Gallbladder (tissue), 1 donor: ENCODE results near the genes TMEM225 and PKNOX2.

- PRO-cap, result no peak
Observed at GRCh38 chr11:123885535-123885976, at the start of gene TMEM225. Gene TMEM225, minus strand, starts transcription at chr11:123885670.

- PRO-cap, result no peak
Observed at GRCh38 chr11:124113833-124114441, 1.3 kb upstream of the VWA5A start.

DNA sequence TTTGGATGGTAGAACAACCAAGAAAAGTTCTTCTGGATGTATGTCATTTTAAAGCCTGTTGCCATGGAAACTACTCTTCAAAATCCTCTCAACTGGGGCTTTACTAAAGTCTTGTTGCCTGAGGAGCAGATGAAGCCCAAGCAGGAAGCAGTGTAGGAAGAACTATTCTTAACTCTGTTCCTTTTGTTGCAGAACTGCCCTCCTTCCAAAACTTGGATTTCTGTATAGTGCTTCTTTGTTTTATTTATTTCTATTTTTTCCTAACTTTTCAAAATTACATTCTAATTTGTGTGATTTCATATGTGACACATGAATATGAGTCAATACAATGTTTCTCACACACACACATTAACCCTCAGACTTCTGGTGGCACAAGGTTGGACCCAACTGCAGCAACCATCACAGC is 373 bp upstream of the OR8B8 start:
- PRO-cap, result no peak

GRCh38 chr11:124758793-124759303 is 3.2 kb downstream of the ESAM start:
- PRO-cap, result no peak

DNA sequence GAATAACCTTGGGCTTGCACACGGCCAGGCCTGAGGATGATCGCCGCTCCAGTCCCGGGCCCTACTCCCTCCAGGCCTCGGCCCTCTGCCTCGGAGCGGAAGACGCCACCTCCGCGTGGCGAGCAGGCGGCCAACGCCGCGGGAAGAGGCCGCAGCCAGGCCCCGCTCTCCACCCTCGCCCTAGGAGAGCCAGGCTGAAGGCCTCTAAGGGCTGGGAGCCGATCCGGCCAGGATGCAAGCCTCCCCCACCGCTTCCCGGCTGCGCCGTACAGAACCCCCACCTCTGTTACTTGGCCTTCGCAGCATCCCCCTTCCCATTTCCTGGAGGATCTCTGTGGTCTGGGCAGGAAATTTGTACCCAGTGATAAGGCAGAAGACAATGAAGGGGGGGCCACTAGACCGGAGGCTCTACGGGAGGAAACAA is 2.6 kb downstream of the ESAM start:
- PRO-cap, result bidirectional peak, plus-strand start outside the sequence, minus-strand start at position 182 of the sequence

GRCh38 chr11:124776638-124777178 is 14.6 kb upstream of the ESAM start:
- PRO-cap, result no peak

DNA sequence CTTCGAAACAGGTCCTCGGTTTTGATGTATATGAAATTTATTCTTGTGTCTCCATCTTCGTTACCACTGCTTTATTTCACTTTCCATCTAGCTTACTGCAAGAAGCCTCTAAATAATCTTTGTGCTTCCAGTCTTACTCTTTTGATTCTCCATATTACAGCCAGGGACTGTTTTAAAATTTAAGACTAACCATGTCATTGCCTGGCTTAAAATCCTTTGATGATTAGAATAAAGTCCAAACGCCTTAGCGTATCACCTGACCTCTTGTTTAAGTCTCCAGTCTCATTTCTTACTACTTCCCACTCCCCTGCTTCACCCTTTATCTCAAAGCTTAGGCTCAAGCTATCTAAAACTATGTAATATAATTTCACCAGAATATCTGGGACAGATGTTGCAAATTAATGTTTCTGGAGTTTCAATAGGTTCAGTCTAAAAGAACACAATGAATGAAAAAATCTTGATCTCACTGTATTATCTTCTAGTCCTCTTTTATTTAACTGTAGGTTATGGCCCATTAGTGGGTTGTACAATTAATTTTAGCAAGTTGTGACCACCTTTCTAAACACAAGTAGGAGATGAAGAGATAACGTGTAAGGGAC is 9.6 kb downstream of the MSANTD2 start:
- PRO-cap, result no peak

GRCh38 chr11:124987264-124988106 is 33.5 kb downstream of the CCDC15 start:
- PRO-cap, result no peak

DNA sequence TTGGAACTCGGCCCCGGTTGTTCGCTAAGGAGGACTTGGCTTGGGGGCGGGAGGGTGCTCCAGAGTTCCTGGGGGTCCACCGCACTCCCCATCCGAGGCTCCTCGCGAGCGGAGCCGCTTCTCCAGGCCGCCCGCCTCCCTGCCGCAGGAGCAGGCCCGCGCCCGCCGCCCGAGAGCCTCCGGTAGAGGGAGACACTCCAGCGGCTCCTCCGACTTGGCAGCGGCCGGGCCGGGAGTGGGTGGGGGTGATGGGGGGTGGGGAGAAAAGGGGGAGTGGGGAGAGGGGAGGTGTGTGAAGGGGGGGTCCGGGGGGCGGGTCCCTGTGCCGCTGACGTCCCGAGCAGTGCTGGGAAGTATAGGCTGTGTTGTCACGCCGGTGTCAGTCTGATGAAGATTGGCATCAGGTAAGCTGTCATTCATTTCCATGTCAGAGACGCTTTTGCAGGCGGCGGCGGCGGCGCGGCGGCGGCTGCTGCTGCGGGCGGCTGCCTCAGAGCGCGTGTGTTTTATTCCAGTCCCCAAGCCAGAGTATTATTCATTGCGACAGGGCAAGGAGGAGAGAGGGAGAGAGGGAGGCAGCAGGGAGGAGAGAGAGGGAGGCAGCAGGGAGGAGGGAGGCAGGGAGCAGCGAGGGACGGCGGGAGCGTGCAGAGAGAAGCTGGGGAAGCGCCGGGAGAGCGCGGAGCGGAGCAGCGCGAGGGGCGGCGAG is at the start of gene PKNOX2:
TSS of gene PKNOX2 (plus strand) at position 379 of the 709 bp plus-strand sequence.
- PRO-cap, result bidirectional peak, plus-strand start at position 382 of the sequence, minus-strand start at position 160 of the sequence; bidirectional peak, plus-strand start at position 650 of the sequence, minus-strand start at position 508 of the sequence

- PRO-cap, result no peak
Observed at GRCh38 chr11:125214612-125215357, 50.2 kb downstream of the PKNOX2 start.

GRCh38 chr11:125457691-125458401 is 38.2 kb downstream of the FEZ1 start:
- PRO-cap, result no peak

DNA sequence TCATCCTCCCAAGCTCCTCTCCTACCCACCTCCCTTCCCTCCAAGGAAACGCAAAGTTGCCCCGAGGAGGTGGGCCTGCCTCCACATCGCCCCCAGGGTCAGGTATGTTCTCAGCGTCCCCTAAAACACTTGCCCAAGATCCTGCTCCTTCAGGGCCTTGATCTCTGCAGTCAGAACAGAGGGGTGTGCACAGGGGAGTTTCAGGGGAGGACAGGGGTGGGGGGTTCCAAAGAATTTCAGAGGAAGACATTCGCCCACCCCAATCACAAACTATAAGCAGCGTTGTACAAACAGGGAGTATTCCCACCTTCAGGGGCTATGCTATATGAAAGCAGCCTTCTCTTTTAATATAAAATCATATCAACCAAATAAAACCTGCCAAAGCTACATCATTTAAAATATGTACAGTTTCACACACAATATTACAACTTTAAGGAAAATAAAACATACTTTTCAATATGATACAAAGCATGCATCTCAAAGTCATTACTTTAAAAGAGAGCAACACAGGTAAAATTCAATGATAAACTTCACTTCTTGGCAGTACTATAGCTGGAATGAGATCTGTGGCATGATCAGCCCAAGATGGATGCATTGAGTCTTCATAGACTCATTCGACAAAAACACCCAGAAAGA is 11.4 kb downstream of the VSIG10L2 start:
- PRO-cap, result no peak

GRCh38 chr11:126067908-126068107 is 5.1 kb upstream of the CDON start:
- PRO-cap, result no peak

GRCh38 chr11:126172479-126173258 is 38.8 kb downstream of the RPUSD4 start:
- PRO-cap, result no peak

GRCh38 chr11:126261706-126262741 is 6.7 kb downstream of the SRPRA start:
- PRO-cap, result no peak

GRCh38 chr11:126290305-126291069 is 7.6 kb downstream of the TIRAP start:
- PRO-cap, result no peak

DNA sequence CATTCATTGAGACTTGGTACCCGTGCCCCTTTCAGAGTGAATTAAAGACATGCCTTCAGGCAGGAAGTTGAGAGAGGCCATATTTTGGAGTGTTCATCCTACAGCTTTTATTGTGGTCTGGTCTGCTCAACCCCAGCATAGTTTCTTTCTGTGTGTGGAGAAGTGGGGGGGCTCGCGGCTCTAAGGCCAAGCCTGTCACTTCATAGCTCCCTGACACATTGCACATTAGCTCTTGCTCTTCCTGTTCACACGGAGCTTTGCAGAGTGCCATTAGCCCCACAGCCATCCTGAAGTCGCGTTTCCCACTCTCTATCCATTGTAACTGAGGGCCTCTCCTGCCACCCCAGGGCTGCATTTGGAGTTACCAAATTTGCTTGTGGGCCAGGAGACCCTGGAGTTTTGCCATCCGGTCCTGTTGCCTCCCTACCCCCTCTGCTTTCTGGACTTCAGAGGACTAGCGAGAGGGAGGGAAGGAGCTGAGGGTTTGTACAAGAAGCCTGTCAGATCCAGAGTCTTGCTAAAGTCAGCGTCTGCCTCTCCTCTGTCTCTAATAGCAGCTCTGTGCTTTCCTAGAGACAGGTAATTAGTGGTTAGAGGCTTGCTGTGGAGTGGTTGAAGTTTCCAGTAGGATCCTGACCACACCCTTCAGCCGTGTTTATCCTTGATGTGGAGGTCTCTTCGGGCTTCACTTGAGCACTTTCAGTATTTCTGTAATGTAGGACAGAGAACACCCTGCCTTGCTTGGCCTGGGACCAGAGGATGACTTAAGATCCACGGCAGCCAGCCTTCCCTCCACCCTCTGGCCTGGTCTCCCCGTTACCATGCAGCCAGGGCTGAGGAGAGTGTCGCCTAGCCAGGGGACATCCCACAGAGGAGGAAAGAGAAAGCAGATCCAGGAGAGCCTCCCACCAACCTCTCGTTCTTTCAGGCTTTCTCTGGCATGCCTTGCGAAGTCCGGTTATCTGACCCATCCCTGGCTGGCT is 14.1 kb downstream of the DCPS start:
- PRO-cap, result no peak

DNA sequence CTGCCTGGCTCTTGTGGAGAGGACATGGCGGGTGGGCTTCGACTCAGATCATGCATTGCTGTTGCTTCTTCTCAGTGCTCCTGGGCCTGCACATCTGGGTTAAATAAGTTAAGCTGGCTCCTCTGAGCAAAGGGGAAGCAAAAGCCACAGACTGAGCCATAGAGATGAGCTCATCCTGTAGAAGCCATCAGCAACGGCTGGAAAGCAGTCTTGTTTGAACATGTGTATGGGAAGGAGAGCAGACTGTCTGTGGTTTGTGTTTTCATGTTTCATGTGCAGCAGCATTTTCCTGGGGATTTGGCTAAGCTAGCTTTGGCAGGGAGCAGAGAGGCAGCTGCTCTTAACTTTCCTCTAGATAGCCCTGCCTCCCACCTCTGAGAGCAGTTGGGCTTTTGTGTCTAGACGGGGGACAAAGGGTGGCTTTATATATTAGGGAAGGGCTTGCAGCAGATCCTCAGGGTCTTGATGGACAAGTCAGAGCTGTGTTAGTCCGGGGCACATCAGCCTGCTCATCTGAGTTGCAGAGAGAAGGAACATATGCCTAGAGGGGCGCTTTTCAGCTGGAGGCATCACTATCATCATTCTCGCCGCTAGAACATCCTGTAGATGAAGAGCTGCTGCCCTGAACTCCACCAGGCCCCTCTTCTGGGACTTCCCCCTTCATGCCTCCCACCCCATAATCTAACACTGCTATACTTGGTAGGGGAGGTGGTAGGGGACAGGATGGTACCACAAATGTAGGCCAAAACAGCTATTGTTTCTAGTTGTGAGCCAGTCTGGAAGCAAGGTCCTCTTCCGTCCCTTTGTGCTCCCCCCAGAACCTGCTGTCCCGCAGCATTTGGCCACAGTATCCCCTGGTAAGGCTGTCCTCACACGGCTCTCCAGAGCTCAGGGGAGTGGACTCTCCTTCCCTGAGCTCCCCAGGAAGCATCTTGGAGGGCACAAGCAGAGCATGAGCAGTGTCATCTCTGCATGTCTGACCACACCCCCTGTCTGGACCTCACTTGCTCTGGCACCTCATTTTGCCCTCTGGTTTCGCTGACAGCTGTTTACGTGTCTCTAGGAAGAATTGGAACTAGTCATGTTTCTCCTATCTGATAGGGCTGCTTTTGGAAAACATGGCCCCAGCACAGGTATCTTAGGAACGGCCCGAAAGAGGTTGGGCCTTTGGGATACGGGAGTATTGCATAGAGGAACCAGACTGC is 15.2 kb downstream of the DCPS start:
- PRO-cap, result no peak

DNA sequence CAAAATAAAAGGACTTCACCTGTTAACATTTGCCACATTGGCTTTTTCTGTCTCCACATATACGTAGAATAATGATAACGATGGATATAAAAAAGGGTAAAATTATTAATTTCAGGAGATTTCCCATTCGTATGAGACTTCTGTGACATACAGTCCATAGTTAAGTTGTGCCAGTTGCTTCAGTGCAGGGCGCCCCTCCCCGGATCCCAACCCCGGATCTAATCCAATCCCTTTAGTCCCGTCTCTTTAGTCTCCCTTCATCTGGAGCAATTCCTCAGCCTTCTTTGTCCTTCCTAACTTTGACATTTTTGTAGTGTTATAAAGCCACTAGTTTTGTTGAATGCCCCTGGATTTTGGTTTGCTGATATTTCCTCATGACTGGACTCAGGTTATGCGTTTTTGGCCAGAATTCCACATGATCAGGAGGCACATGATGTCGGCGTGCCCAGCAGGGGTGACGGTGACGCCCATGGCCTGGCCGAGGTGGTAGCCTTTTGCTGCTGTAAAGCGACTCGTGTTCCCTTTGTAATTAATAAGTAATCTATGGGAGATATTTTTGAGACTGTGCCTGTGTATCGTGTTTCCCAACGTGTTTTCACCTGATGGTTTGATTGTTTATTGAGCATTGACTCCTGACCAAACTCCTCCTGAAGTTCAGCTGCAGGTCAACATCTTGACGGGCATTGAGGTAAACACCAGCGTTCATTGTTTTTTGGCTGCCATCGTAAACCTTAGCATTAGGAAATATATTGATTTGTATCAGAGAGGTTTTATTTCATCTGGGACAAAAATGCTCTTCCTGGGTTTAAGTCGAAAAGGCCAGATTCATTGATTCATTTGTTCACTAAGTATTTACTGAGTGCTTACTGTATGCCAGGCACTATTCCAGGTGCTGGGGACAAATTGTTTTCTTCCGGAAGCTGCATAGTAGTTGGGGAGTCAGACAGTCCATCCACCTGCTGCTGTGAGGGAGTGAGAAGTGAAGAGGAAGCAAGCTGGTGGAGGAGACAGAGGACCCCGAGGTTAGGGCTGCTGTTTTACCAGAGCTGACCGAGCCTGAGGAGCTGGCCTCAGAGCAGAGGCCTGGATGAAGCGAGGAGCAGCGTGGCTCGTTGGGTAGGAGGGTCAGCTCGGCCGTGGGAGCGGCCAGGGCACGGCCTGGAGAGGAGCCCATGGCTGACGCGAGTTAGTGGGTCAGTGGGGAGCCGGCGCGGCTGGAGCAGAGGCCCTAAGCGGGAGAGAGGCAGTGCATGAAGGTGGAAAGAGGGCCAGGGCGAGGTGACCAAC is 23.5 kb downstream of the DCPS start:
- PRO-cap, result unidirectional peak, plus-strand start at position 930 of the sequence; unidirectional peak, plus-strand start at position 1,189 of the sequence

DNA sequence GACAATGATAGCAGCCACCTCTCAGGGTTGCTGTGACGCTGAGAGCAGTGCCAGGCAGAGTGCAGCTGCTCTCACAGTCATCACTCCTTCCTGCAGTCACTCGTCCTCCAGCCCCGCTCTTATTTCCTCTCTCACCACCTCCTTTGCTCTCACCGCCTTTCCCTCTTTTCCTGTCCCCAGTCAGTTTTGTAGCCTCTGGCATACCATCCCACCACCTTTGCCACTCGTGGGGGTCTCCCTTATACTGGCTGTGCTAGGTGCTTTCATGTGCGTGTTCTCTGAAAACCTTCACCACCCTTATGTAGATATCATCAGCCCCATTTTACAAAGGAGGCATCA is 19.4 kb upstream of the ST3GAL4 start:
- PRO-cap, result no peak